ENCODE measurements around the genes DOP1B and HLCS.

DNA sequence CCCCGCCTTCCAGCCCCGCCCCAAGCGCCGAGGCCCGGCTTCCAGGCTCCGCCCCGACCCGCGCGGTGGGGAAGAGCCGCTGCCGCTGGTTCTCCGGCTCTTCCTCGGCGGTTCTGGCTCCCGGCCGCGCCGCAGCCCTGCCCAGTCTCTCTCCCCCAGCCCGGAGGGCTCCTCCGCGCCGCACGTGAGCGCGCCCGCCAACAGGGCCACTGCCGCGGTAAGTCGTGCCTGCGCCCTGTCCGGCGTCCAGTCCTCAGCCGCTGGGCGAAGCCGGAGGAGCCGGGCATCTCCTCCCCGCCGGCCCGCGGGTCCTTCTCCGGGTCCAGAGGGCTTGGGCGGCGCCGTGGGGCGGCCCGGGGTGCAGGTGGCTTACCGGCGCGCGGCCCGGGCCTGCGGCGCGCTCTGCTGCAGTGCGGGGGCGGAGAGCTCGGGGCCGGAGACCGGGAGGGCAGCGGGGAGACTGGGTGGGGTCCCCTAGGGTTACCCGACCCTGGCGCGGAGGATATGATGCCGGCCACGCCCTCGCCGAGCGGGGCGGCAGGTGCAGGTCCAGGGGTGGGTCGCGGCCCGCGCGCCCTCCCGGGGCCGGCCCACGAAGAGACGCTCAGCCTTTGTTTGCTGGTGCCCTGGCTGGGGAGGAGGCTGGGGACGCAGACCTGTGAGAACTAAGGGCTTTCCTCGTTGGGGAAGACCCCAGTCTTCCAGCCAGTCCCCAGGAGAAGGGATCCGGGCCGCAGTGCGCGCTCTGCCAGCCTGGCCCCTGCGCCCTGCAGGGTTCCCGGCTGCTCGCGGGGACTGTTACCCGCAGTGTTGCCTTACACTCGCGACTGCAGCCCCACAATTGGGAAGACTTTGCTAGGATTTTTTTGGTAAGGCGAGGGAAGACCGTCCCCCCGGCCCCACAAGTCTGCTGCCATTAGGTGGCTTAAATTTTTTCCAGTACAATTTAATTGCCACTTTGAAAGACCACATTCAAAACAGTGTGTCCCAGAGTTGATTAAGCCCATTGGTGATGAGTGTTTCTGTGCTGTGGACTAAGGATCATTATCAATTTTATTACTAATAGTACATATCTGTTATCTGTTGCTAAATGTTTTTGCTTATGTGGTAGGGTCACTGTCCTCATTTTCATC, at the start of gene DOP1B:
Gene DOP1B (plus strand): TSS at position 98 of the 1,133 bp plus-strand sequence.
- PRO-cap, 2 experiments = peak in 2 of 2 experiments; most common plus-strand start position 99 of the sequence (in 2); most common minus-strand start position 115 of the sequence (in 1)

GRCh38 chr21:36164377-36164871, 7.8 kb downstream of the DOP1B start:
- PRO-cap, 2 experiments = no peak in any of the 2 experiments

DNA sequence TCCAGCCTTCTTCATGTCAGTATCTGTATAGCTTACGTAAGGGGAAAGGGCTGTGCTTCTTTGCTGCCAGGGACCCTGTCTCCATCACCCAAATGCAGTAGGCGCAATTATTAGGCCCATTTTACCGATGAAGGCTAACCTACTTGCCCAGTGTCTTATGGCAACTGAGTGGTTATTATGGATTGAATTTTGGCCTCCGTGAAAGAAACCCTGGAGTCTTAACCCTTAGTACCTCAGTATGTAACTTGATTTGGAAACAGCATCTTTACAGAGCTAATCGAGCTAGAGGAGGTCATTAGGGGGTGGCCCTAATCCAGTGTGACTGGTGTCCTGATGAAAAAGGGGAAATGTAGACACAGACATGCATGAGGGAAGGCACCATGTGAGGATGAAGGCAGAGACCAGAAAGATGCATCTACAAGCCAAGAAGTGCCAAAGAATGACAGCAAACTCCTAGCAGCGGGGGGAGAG, 14.6 kb downstream of the DOP1B start:
- PRO-cap, 2 experiments = no peak in any of the 2 experiments

DNA sequence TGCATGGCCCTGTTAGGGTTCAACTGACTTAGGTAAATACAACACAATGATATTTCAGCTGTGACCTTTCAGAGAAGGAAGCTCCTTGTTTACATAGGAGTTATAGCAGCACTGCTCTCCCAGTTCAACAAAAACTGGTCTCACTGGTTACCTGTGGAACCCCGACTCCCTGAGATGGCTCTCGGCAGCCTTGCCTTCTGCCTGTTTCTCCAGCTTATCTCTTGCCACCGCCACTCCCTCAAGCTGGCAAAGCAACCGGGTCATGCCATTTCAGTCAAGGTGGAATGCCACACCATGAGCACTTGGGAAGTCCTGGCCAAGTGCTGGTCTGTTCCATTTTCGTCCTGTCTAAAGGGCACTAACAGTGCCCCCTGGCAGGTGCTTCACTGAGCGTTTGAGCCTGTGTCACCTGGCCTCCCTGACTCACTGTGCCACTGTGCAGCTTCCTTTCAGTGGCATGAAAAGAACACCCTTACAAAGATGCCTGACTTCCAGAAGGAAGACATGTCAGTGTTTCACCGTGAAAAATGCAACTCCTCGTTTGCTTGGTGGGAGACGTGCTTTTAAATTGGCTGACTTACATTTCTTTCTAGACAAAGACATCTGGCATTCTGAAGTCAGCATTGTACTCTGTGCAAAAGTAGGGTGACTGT, 31.7 kb downstream of the DOP1B start:
- PRO-cap, 2 experiments = no peak in any of the 2 experiments

- PRO-cap, 2 experiments = peak in 2 of 2 experiments; most common minus-strand start chr21:36320018 (in 2)
These were observed 216 bp upstream of the MORC3 start for GRCh38 chr21:36319803-36320158.

GRCh38 chr21:36322775-36323517, 2.9 kb downstream of the MORC3 start:
- PRO-cap, 2 experiments = no peak in any of the 2 experiments

GRCh38 chr21:36370918-36371378, 14.2 kb upstream of the CHAF1B start:
- PRO-cap, 2 experiments = no peak in any of the 2 experiments

GRCh38 chr21:36662071-36662338, 36.9 kb upstream of the SIM2 start:
- PRO-cap, 2 experiments = no peak in any of the 2 experiments

DNA sequence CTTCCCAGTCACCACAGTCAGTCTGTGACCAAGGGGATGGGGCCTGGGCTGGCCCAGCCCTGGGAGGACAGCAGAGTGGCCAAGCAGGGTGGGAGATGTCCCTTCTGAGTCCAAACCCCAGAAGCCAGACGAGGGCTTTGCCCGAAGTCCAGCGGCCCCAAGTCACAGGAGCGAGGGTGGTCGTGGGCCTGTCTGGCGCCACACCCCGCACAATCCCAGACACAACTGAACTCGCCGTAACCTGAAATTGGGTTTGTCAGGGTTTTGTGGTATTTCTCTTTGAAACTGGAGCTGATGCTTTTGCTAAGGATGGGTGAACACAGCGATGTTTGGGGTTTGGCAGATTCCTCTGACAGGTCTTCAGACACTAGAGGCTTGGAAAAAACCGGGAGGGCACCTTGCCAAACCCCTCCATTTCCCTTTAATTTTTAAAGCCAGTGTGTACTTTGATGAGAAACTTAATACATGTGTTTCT, 29.8 kb downstream of the SIM2 start:
- PRO-cap, 2 experiments = no peak in any of the 2 experiments

DNA sequence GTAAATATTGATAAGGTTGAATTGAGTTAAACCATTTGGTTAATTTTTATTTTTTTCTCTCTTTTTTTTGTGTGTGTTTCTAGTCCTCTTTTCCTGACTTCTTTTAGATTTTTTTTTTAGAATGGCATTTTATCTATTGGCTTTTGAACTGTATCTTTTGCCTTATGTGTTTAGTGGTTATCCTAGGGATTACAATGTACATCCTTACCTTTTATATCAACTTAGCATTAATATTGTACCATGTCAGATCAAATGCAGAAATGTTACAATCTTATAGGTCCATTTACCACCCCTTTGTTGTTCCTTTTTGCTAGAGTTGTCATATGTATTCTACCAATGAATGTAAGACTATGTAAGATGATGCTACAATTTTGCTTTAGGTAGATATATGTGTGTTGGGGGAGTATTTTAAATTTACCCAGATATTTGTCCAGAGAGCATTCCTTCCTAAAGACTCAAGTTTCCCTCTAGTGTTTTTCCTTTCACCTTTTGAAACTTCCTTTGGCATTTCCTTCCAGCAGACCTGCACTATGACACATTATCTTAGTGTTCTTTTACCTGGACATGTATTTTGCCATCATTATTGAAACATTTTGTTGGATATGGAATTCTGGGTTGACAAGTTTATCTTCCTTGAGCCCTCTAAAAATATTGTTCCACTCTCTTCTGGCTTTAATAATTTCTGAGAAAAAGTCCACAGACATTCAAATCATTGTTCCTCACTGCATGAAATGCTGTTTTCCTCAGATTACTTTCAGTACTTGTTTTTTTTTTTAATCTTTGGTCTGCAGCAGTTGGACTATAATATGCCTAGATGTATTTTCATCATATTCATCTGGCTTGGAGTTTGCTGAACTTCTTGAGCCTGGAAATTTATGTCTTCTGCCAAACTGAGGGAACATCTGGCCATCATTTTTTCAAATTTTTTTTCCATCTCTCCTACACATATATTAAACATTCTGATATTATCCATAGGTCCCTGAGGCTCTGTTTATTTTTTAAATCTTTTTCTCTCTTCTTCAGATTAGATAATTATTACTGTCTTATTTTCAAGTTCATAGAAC, 88.9 kb downstream of the HLCS start:
- PRO-cap, 2 experiments = no peak in any of the 2 experiments

DNA sequence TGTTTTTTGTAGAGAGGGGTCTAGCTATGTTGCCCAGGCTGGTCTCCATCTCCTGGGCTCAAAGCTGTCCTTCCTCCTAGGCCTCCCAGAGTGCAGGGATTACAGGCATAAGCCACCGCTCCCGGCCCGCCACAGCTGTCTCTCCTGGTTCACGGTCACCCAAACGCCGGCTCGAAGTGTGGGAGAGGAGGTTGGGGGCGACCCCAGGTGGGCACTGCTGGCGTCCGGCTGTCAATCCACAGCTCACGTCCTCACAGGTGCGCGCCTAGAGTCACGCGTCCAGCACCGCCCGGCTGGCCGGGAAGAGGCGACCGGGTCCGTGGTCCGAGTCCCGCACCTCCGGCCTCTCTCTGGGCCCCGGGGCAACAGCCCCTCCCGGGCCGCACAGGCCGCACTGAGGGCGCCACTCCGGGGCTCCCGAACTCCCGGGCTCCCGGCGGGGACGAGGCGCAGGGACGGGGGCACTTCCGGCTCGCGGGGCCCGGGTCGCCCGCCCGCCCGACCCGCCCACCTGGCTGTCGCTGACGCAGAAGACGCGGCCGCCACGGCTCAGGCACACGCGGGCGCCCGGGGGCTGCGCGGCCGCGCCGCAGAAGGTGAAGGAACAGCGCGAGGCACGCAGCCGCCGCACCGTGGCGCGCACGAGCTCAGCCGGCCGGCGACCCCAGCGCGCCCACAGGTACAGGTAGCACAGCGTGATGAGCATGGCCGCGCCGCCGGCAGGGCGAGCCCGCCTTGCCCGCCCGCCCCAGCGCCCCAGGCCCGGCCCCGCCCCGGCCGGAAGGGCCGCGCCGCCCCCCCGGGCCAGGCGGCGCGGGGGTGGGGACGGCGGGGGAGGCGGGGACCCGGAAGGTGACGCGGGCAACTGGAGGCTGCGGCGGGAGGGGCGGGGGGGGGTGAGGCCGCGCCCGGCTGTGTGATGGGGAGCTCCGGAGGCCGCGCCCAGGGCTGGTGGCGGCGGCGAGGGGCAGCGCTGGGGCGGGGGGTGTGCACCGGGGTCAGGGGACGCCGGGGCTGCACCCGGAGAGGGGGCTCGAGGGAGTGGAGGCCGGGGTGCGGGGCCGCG, at the start of gene HLCS:
Gene HLCS (minus strand): TSS at position 737 of the 1,066 bp plus-strand sequence.
- PRO-cap, 2 experiments = peak in 2 of 2 experiments; most common plus-strand start position 899 of the sequence (in 2); most common minus-strand start position 396 of the sequence (in 1)

DNA sequence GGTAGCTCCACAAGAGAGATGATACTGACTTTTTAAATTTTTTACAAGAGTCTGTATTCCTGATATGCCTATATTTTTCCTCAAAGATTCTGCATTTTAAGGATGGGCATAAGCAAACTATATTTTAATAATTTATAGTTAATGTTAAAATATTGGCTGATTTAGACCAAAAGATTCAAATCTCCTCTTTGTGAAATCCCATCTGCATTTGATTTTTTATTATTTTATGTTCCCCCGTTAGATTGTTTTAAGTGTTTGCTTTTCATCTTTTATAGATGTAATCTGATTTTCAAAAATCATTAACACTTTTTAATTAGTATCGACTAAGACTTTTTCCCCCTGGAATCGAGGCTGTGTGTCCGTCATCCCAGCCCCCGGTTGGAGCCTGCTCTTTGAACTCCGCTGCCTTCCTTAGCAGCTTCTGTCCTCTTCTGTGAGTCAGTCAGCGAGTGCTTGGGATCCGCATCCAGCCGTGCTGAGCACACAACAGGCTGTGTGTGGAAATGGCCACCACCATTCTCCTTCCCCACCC, 65.1 kb downstream of the VPS26C start:
- PRO-cap, 2 experiments = no peak in any of the 2 experiments

- PRO-cap, 2 experiments = peak in 1 of 2 experiments; most common plus-strand start chr21:37220994 (in 1); most common minus-strand start chr21:37220765 (in 1)
These were observed 46.8 kb downstream of the VPS26C start for GRCh38 chr21:37219977-37221144.

DNA sequence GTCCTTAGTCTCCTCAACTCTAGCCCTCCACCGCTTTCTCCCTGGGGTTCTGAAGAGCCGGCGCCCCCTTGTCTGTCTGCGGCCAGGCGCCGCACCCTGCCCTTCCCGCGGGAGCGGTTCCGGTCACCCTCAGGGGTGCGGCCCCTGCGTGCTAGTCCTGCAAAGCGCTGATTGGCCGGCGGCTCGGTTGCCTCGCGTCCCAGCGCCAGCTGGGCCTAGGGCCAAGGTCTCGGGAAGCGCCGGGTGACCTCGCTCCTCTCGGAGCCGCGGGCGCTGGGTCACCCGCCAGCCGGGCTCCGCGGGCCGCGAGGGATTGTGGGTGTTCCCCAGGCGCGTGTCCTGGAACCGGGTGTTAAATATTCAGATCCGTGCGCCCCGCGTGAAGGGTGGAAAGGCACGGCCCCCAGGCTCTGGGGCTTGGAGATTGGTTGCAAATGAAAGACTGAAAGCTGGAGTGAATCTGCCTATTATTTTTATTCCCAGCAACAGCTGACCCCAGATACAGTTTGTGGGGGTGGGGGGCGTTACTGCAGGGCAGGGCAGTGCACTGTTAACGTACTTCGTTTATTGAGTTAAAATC, 767 bp upstream of the VPS26C start:
- PRO-cap, 2 experiments = peak in 2 of 2 experiments; most common plus-strand start position 363 of the sequence (in 2); most common minus-strand start position 159 of the sequence (in 2)

- PRO-cap, 2 experiments = no peak in any of the 2 experiments
These were observed 9.4 kb downstream of the DYRK1A start for GRCh38 chr21:37375705-37376580.

DNA sequence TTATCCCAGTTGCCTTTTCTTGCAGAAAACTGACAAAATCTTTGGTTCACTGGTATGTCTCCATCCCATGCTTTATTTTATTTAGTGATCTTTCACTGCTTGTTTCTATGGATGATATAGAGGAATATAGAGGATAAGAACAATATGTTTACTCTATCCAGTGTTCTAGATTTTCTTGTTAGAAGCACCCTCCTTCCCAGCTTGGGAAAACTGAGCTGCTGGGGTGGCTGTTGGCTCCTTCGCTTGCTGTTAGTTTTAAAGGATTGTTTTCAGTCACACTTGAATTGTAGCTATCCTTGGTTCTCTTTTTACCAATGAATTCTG, 64.4 kb downstream of the DYRK1A start:
- PRO-cap, 2 experiments = no peak in any of the 2 experiments

DNA sequence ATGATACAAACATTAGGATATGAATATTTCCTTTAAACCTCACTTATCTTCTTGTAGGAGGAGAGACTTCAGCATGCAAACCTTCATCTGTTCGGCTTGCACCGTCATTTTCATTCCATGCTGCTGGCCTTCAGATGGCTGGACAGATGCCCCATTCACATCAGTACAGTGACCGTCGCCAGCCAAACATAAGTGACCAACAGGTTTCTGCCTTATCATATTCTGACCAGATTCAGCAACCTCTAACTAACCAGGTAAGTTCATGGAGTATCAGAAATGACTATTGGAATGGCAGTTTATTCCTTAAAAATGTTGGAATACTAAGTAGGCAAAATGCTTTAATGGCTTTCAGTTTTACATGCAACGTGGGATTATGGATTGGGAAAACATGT, 106.0 kb downstream of the DYRK1A start:
- PRO-cap, 2 experiments = no peak in any of the 2 experiments

DNA sequence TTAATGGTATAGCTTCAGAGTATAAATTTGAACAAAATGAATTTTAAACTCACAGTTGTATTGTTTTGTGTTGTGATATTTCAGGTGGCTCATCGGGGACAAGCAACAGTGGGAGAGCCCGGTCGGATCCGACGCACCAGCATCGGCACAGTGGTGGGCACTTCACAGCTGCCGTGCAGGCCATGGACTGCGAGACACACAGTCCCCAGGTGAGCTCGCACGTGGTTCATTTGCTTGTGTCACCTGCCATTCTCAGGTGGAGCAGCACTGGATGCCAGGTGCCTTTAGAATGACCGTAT, 139.4 kb downstream of the DYRK1A start:
- PRO-cap, 2 experiments = no peak in any of the 2 experiments

DNA sequence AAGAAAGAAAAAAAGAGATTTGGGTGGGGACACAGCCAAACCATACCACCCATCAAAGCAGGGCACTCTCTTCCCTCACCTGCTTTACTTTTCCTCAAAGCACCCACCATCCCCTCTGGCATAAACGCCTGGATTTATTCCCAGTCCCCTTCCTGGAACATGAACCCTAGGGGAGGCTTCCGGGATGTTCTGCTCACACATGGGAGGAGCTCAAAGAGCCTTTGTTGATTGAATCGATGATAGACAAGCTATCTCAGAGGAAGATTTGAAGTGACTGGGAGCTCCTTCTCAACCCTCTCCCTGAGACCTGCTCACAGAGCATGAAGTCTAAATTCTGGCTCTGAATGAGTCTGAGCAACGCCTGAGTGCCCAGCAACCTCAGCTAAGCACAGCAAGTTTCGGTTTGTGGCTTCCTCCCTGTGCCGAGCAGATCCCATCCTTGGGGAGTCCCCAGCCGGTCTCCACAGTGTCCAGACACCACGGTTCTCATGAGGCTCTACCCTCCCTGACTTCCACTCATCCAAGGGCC, 190.6 kb downstream of the DYRK1A start:
- PRO-cap, 2 experiments = no peak in any of the 2 experiments

DNA sequence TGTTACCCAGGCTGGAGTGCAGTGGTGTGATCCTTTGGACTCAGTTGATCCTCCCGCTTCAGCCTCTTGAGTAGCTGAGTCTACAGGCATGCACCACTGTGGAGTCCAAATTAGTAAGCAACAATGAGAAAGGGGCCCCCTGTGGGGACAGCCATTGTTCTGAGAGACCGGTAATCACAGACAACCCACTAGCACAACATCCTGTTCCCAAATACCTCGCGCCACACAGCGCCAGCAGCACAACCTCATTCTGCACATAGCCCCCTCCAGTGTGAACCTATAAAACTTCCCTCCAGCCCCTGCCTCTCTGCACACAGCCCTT, 226.4 kb downstream of the DYRK1A start:
- PRO-cap, 2 experiments = no peak in any of the 2 experiments